HEK293 (cell line): ENCODE measurements around a stretch of chr2.

- PRO-cap = bidirectional peak, plus-strand start at chr2:27715057, minus-strand start at chr2:27715051; bidirectional peak, plus-strand start at chr2:27715287, minus-strand start at chr2:27715226; bidirectional peak, plus-strand start at chr2:27715495, minus-strand start at chr2:27715449; bidirectional peak, plus-strand start at chr2:27715651, minus-strand start at chr2:27715680; bidirectional peak, plus-strand start at chr2:27715768, minus-strand start at chr2:27715732
- RRBS, 2 experiments = 3% methylated on average over 17 of the region's 57 CpGs
These were observed 51.5 kb downstream of the SLC4A1AP start for GRCh38 chr2:27714948-27715895.

- PRO-cap = no peak
- RRBS, 2 experiments = no CpG with 5 or more reads among the region's 10 CpGs
These were observed 33.0 kb upstream of the MRPL33 start for GRCh38 chr2:27738453-27739021.

GRCh38 chr2:27756766-27757348 is 14.7 kb upstream of the MRPL33 start:
- PRO-cap = no peak
- RRBS, 2 experiments = no CpG with 5 or more reads among the region's 3 CpGs

DNA sequence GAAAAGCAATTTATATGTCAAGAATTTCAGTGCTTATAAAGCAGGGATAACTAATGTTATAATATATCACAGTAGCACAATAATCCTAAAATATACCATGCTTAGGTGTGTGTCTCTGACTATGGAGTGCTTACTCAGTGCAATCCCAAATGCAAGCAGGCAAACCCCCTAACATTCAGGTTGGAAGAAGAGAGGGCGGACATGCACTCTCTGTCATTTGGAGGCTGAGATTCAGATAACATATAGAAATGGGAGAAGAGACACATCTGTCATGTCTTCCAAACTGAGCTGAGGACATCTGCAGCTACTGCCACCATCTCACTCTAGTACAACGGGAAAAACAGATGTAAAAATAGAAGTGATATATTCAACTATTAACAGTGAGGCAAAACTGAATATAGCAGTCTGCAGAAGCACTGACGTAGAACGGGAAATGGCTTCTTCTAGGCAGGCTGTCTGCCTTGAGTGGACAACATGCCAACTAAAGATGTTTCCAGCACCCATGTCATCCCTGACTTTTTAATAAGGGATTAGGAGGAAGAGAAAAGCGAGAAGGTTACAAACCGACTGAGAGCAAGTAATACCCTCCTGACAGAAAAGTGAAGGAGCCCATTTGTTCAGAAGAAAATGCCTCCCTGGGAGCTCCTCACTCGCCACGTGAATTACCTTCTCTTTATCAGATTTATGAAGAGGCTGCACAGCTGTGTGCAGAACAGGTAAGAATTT is 51.6 kb downstream of the MRPL33 start:
- PRO-cap = no peak
- RRBS, 2 experiments = no CpG with 5 or more reads among the region's 8 CpGs

DNA sequence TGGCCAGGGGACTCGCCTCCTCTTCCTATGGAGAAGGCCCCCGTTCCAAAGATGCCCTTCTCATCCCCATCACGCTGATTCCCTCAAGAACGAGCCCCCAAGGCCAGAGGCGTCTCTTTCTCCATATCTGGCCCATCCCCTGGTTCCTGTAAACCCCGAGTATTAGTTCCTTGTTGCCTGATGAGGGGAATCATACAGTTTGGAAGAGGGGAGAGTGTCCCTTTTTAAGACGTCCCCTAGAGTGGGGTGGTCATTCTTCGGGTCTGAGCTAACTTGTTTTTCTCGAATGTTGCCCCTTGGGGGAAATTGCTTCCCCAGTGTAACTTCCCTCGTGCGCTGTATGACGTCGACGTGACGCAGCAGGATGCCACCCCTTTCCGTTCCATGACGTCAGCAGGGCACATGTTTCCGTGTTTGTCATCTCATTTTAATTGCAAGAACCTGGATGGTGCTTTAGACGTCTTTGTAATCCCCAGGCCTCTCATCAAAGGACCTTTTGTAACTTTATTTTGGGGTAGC is 449 bp downstream of the BABAM2 start:
- PRO-cap = bidirectional peak, plus-strand start at position 430 of the sequence, minus-strand start at position 342 of the sequence
- RRBS, 2 experiments = no CpG with 5 or more reads among the region's 19 CpGs

DNA sequence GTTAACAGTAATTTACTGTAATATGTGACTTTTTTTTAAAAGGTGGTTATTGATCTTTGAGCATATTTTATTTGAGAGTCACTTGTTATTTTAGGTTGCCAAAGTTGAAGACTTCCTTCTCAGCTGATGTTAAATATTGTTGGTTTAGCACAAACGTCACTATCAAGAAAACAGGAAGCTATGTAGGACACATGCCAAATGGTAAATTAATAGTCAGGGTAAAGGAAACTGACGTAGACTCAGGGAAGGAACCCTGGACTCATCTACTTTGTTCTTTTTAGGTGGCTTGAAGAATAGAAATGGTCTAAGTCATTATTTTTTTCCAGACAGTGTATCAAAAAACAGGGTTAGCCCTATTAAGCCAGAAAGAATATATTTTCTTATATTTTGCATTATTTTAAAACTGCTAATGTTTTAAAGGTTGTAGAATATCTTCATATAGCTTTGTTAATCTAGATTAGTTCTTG is 30.0 kb downstream of the BABAM2 start:
- PRO-cap = no peak
- RRBS, 2 experiments = no CpG with 5 or more reads among the region's 2 CpGs

- PRO-cap = no peak
- RRBS, 2 experiments = no CpG with 5 or more reads among the region's 5 CpGs
These were observed 69.7 kb downstream of the BABAM2 start for GRCh38 chr2:27960103-27960773.

GRCh38 chr2:27966076-27966275 is 75.4 kb downstream of the BABAM2 start:
- PRO-cap = no peak
- RRBS, 2 experiments = no CpG with 5 or more reads among the region's 2 CpGs

GRCh38 chr2:28338137-28338697 is 54.4 kb upstream of the FOSL2 start:
- PRO-cap = no peak
- RRBS, 2 experiments = no CpG with 5 or more reads among the region's 11 CpGs

- PRO-cap = no peak
- RRBS, 2 experiments = 86 to 91% methylated on average over 2 of the region's 27 CpGs
These were observed 44.7 kb upstream of the FOSL2 start for GRCh38 chr2:28347736-28348666.

- PRO-cap = no peak
- RRBS, 2 experiments = no CpG with 5 or more reads among the region's 16 CpGs
These were observed 24.9 kb upstream of the FOSL2 start for GRCh38 chr2:28367692-28368308.

DNA sequence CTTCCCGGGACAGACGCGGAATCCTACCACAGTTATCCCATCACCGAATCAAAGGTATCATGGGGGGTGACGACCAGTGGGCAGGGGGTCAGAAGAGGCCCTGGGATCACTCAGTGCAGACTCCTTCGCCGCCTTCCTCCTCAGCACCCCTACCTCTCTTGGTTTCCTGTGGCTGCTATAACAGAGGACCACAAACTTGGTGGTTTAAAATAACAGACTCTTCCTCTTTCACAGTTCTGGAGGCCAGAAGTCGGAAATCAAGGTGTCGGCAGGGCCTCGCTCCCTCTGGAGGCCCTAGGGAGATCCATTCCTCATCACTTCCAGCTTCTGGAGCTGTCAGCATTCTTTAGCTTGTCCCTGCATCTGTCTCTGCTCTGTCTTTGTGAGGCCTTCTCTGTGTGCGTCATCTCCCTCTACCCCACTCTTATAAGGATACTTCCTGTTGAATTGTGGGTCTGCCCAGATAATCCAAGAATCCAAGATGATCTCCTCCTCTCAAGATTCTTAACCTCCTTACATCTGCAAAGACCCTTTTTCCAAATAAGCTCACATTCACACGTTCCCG is 13.6 kb upstream of the FOSL2 start:
- PRO-cap = no peak
- RRBS, 2 experiments = no CpG with 5 or more reads among the region's 13 CpGs

DNA sequence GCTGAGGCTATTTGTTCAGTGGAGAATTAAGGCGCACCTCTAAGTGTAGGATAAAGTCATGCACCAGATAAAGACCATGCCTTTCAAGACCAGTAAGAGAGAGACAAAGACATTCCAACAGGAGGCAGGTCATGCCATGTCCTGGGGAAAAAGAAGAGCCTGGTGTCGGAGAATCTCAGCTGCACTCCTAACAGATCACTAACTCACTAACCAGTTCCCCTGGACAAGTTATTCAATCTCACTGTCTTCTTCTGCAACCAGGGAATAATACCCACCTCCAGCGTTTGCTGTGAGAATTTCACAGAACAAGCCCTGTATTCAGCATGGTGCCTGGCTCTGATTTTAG is 3.1 kb upstream of the FOSL2 start:
- PRO-cap = no peak
- RRBS, 2 experiments = no CpG with 5 or more reads among the region's 3 CpGs

GRCh38 chr2:28394445-28394890 is 1.8 kb downstream of the FOSL2 start:
- PRO-cap = no peak
- RRBS, 2 experiments = 5% methylated on average over 3 of the region's 16 CpGs; no CpG with 5 or more reads in 1 of the 2 experiments

DNA sequence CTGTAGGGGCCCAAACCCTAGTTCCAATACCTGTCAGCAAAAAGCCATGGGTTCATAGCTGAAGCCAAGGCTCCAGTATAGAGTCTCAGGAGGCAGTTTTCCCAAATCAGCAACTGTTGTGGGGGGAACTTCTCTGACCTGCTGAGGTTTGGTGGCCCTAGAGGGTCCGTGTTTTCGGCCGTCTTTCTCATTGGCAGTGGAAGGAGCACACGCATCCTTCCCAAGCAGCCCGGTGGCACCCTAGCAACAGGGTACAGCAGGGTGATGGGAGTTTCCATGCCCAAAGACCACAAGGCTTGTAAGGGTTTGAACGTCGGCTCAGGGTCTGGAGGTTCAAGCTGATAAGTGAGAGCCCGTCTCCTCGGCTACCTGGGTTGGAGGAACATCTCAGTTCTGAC is 6.6 kb downstream of the FOSL2 start:
- PRO-cap = no peak
- RRBS, 2 experiments = no CpG with 5 or more reads among the region's 9 CpGs

DNA sequence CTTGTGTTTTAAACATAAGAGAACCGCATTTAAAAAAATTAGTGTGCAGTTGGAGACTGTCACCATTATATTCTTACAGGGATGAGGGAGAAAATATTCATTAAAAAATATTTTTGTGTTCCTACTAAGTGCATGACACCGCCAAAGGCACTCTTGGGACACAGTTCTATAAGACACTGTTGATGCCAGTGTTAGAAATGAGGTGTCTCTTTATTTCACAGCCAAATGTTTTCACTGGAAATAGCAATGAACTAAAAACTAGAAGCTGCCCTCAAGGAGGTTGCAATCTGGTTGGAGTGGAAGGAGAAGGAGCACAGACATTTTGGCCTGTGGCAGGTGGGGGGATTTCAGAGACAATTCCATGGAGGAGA is 29.3 kb downstream of the FOSL2 start:
- PRO-cap = no peak
- RRBS, 2 experiments = no CpG with 5 or more reads among the region's 2 CpGs

- PRO-cap = no peak
- RRBS, 2 experiments = 89% methylated on average over 5 of the region's 18 CpGs; no CpG with 5 or more reads in 1 of the 2 experiments
These were observed 43.9 kb downstream of the FOSL2 start for GRCh38 chr2:28436505-28437095.

DNA sequence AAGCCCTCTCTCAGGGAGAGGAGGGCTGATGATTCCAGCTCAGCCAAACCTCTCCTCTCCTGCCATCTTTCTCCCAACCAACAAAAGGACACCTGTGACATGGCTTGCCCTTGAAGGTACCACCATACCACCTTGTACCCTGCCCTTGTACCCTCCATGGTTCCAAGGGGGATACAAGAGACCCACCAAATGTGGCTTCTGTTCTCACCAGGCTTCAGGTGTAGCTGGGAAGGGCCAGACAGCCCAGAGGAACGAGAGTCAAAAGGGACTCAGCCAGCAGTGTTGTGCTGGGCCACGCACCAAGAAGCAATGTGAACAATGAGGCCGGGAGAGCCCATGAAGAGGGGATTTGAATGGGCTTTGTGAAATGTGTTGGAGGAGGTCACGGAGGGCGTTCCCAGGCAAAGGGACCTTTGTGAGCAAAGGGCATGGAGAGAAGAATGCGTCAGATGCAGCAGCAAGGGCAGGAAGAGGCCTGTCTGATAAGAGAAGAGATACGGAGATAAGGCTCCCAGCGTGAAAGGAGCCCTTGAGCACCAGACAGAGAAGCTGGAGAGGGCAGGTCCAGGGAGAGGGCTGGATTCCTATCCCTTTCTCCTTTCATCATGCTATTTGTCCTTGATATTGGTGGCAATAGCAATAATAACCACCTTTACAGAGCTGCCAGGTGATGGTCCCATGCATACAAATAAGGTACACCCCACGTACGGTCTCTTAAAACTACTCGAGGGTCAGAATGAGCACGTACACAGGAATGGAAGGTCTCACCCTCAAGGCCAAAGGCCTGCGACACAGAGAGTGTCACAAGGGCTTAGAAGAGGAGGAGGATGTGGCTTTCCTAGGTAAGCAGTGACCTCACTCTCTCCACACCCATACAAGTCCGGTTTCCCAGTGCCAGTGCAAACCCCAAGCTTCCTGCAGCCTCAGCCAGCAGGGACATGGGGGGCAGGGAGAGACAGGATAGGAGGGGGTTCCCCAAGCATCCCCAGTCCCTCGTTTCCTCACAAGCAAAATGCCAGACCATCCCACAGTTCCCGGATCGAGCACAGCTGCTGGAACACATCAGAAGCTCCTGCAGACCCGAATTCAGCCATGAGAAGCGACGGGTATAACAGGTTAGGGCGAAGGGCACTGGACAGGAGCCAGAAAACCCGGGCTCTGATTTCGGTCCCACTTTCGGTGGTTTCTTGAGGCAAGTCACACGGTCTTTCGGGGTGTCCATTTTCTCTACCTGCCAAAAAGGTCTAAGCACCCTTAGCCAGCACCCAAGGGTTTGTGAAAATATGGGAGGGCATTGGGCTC is 49.0 kb downstream of the PLB1 start:
- PRO-cap = no peak
- RRBS, 2 experiments = 74% methylated on average over 4 of the region's 26 CpGs; no CpG with 5 or more reads in 1 of the 2 experiments

DNA sequence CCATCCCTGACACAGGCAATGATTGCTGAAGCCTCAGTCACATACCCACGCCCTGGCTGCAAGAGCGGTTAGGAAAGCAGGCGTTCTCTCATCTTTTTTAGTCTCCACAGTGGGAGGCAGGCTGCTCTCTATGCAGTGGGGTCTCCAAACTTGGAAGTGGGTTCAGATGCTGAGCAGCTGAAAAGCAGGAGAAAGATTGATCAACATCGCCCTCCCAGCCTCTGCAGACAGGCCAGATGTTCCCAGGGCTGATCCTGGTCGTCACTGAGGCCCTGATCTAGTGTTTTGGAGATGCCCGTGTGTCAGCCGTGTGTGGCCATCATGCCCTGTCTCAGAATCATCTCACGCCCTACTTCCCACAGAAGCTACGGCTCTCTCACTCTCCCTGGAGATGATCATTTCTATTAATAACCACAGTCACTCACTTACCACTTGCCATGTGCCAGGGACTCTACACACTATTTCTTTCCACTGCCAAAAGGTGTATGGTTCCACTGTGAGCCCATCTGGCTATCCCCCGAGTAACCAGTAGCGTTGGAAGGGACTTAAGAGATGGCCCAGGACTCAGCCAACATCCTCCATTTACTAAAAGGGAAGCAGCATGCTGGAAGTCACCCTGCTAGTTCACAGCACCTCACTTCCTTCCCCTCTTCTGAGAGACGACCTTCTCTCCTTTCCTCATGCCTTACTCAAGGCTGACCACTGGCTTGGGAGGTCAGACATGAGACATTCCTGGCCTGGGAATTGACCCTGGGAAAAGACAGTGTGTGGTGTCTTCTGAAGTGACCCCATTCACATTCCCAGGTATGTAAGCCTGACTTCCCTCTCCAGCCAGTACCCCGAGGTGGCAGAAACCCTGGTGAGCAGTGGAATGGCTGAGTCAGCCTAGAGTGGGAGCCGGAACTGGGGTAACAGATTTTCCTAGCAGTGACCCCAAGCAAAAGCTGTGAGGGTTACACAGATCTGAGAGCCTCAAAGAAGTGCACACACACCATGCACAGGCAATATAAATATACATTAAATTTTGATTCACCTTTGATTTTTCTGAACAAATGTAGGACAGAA is 92.2 kb downstream of the PLB1 start:
- PRO-cap = no peak
- RRBS, 2 experiments = no CpG with 5 or more reads among the region's 14 CpGs

GRCh38 chr2:28630176-28630750 is 121.4 kb upstream of the PPP1CB start:
- PRO-cap = no peak
- RRBS, 2 experiments = no CpG with 5 or more reads among the region's 5 CpGs